HEK293 (cell line): Measurements from ENCODE around the genes IZUMO4, AP3D1 and PEAK3.

DNA sequence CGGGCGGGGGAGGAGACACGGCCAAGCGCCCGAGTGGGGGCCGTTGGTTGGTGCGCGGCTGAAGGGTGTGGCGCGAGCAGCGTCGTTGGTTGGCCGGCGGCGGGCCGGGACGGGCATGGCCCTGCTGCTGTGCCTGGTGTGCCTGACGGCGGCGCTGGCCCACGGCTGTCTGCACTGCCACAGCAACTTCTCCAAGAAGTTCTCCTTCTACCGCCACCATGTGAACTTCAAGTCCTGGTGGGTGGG, at the start of gene IZUMO4:
IZUMO4 (plus strand) TSS at position 85 of the 246 bp plus-strand sequence.
- PRO-cap: bidirectional peak, plus-strand start at position 143 of the sequence, minus-strand start outside the sequence
- RRBS, 2 experiments: no CpG with 5 or more reads among the region's 22 CpGs

DNA sequence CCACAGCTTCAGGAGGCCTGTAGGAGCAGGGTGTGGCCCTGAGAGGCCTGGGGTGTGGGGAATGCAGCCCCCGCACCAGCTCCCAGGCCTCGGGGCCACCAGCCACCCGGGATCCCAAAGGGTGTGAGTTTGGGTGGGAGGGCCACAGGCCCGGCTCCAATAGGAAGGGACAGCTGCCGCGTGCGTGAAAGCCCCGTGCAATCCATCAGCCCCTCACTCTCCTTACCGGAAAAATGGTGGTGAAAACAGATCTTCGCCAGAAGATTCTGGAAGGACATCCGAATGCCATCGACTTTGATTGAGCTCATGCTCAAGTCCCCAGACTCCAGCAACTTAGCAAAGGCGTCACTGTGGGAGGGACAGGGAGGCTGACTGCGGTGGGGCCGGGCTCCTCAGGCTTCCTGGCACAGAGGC, 12.2 kb downstream of the IZUMO4 start:
- PRO-cap: no peak
- RRBS, 2 experiments: 95 to 99% methylated on average over 7 of the region's 15 CpGs

GRCh38 chr19:2117108-2117469, 20.4 kb downstream of the IZUMO4 start:
- PRO-cap: no peak
- RRBS, 2 experiments: no CpG with 5 or more reads among the region's 10 CpGs

DNA sequence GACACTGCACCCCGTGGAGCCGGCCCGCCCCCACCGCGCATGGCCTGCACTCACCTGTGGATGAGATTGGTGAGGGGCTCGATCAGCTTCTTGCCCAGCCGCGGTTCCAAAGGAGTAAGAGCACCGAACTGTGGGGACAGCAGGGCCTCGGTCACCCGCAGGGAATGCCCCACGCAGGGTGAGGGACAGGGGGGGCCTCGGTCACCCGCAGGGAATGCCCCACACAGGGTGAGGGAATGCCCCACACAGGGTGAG, 22.4 kb downstream of the AP3D1 start:
- PRO-cap: no peak
- RRBS, 2 experiments: no CpG with 5 or more reads among the region's 14 CpGs

DNA sequence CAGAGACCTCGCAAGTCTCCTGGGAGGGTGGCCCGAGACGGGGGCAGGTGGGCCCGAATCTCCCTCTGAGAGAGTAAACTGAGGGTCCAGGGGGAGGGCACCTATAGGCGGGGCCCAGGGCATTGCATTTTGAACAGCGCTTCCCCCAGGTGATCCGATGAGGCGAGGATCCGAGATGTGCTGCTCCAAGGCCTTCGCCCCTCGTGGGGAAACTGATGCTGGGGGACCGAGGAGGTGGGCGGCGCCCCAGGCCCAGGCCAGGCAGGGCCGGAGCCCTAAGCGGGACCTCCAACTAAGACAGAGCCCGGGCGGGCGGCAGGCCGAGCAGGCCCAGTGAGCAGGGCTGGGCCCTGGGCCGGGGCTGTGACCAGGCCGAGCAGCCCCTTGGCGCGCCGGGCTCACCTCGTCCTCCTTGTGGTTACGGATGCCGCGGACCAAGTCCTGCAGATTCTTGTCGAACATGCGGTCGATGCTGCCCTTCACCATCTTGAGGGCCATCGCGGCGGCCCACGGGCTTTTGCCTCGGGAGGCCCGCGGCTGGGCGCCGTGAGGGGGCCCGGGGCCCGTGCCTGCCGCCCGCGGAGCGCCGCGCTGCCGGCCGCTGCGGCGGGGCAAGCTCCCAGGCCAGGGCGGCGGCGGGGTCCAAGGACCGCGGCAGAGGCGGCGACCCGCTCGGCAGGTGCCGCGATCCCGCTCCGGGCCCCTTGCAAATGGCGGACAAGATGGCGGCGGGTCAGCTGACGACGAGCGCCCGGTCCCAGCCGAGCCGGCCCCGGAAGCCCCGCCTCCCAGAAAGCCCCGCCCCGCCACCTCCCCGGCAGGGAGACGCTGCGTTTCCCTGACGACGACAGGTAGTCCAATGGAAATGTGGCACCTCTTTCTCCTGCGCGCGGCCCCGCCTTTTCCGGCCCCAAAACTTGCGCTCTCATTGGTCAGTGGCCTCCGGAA, at the start of gene AP3D1:
AP3D1 (minus strand) TSS at position 730 of the 948 bp plus-strand sequence.
- PRO-cap: bidirectional peak, plus-strand start at position 300 of the sequence, minus-strand start at position 214 of the sequence; bidirectional peak, plus-strand start outside the sequence, minus-strand start at position 715 of the sequence
- RRBS, 2 experiments: 1 to 2% methylated on average over 46 to 49 of the region's 91 CpGs

GRCh38 chr19:2201568-2202145, 34.5 kb downstream of the PLEKHJ1 start:
- PRO-cap: no peak
- RRBS, 2 experiments: no CpG with 5 or more reads among the region's 20 CpGs

GRCh38 chr19:2229417-2230715, 6.3 kb downstream of the PLEKHJ1 start:
- PRO-cap: no peak
- RRBS, 2 experiments: 95% methylated on average over 4 of the region's 84 CpGs; no CpG with 5 or more reads in 1 of the 2 experiments

DNA sequence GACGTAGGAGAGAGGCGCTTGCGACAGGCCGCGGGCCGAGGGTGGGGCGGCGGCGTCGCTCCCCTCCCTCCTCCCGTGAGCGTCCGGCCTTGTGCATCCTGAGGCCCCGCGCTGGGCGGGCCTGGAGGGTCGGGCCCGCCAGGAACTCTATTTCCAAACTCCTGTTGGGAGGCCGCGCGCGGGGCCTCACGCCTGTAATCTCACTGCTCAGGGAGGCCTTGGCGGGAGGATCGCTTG, 260 bp downstream of the SF3A2 start:
- PRO-cap: bidirectional peak, plus-strand start at position 96 of the sequence, minus-strand start at position 117 of the sequence
- RRBS, 2 experiments: 0 to 2% methylated on average over 6 to 7 of the region's 25 CpGs

GRCh38 chr19:2268846-2269391, 12.7 kb upstream of the JSRP1 start:
- PRO-cap: bidirectional peak, plus-strand start at chr19:2269521, minus-strand start at chr19:2269192
- RRBS, 2 experiments: no CpG with 5 or more reads among the region's 36 CpGs

- PRO-cap: unidirectional peak, plus-strand start at chr19:2276722
- RRBS, 2 experiments: no CpG with 5 or more reads among the region's 29 CpGs
Measured at GRCh38 chr19:2276646-2277456, 5.1 kb downstream of the PEAK3 start.

- PRO-cap: no peak
- RRBS, 2 experiments: 21 to 29% methylated on average over 5 of the region's 30 CpGs
Measured at GRCh38 chr19:2281757-2282513, at the start of gene PEAK3. TSS of gene PEAK3 (minus strand) at chr19:2282175.

DNA sequence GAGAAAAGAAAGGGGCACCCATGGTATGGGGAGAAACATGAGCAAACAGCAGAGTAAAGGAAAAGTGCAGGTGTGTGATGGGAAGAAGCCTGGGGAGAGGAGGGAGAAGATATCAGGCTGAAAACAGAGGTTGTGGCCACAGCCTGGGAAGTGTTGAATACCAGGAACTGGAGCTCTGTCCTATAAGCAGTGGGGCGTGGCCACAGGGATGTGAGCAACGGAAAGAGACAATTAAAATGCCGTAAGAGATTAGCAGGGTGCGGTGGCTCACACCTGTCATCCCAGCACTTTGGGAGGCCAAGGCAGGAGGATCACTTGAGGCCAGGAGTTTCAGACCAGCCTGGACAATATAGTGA, 24.1 kb downstream of the TIMM13 start:
- PRO-cap: no peak
- RRBS, 2 experiments: no CpG with 5 or more reads among the region's 4 CpGs

- PRO-cap: no peak
- RRBS, 2 experiments: no CpG with 5 or more reads among the region's 12 CpGs
Measured at GRCh38 chr19:2423043-2423596, 4.3 kb downstream of the TIMM13 start.

DNA sequence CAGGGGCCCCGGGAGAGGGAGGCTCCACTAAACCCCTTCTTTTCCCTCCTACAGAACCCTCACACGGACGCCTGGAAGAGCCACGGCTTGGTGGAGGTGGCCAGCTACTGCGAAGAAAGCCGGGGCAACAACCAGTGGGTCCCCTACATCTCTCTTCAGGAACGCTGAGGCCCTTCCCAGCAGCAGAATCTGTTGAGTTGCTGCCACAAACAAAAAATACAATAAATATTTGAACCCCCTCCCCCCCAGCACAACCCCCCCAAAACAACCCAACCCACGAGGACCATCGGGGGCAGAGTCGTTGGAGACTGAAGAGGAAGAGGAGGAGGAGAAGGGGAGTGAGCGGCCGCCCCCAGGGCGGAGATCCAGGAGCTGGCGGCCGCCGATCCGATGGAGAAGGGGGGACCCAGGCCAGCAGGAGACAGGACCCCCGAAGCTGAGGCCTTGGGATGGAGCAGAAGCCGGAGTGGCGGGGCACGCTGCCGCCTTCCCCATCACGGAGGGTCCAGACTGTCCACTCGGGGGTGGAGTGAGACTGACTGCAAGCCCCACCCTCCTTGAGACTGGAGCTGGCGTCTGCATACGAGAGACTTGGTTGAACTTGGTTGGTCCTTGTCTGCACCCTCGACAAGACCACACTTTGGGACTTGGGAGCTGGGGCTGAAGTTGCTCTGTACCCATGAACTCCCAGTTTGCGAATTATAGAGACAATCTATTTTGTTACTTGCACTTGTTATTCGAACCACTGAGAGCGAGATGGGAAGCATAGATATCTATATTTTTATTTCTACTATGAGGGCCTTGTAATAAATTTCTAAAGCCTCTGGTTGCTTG, 1.7 kb downstream of the GADD45B start:
- PRO-cap: no peak
- RRBS, 2 experiments: 2 to 17% methylated on average over 1 of the region's 30 CpGs

- PRO-cap: no peak
- RRBS, 2 experiments: no CpG with 5 or more reads among the region's 15 CpGs
Measured at GRCh38 chr19:2500889-2501324, 25.0 kb downstream of the GADD45B start.

GRCh38 chr19:2542310-2543135, 66.6 kb downstream of the GADD45B start:
- PRO-cap: no peak
- RRBS, 2 experiments: no CpG with 5 or more reads among the region's 22 CpGs

DNA sequence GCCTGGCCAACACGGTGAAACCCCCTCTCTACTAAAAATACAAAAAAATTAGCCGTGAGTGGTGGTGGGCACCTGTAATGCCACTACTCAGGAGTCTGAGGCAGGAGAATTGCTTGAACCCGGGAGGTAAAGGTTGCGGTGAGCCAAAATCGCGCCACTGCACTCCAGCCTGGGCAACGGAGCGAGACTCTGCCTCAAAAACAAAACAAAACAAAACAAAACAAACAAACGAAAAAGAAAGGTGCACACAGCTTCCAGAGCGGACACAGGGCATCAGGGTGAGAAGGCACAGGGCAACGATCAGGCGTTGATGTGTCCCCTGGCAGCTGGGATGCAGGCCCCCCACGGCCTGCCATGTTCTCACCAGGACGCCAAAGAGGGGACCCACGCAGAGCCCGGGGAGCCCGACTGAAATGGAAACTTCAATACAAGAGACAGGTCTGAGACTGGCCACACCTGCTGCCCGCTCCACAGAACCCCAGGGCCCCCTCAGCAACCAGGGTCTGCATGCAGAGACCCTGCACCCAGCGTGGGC, 69.9 kb downstream of the GADD45B start:
- PRO-cap: no peak
- RRBS, 2 experiments: no CpG with 5 or more reads among the region's 19 CpGs

DNA sequence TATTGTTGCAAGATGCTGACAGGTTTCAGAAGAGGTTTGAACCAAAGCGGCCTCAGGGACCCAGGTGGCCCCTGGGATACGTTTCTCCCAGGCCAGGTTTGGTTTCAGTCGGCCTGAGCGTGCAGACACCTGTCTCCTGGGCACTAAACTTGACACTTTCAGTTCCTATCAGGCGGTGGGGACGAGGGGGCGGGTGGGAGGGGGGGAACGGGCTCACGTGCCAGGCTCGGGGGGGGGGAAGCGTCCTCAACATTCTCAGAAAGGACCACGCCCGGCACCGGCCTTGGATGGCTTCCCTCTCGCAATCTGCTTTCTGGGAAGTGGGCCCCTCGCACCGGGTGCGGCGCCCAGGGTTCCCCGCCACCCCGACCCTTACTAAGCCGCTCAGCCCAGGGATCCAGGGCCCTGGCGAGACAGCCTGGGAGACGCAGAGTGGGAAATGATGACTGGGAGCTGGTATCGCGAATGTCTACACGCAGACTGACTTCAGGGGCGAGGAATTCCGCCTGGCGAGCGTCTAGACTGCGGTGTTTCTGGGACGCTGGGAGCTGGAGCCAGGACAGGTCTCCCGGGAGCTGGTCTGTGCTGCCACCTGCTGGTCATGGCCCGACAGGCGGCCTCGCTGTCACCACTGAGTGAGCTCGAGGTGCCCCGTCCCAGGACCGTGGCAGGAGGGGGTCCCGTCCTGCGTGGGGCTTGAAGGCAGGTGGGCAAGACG, 91.6 kb downstream of the GNG7 start:
- PRO-cap: unidirectional peak, minus-strand start at position 535 of the sequence
- RRBS, 2 experiments: 2 to 7% methylated on average over 4 to 5 of the region's 43 CpGs

- PRO-cap: no peak
- RRBS, 2 experiments: no CpG with 5 or more reads among the region's 6 CpGs
Measured at GRCh38 chr19:2693826-2694137, 8.7 kb downstream of the GNG7 start.

DNA sequence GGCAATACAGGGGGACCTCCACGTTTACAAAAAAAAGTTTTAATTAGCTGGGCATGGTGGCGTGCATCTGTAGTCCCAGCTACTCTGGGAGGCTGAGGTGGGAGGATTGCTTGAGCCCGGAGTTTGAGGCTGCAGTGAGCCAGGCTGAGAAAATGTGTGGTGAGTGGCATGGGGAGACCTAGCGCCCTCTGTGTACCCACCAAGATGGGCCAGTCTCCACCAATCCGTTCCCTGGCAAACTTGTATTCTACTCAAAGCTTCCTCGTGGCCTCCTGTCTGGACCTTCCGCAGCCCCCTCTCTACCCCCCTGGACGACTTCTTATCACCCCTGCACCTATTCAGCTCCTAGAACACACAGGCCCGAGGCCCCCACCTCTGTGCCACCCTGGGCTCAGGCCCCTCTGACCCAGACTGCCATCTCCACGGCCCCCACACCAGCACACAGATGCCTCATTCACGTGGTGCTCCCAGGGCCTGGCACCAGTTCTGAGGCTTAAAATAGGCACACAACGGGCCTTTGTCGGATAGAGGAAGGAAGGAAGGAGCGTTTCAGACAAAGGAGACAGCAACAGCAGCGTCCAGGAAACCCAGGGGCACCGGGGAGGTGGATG, 7.4 kb downstream of the GNG7 start:
- PRO-cap: no peak
- RRBS, 2 experiments: no CpG with 5 or more reads among the region's 16 CpGs